ENCODE data around the genes PABPC1L, RBPJL, SYS1, SPINT4 and SNX21.

DNA sequence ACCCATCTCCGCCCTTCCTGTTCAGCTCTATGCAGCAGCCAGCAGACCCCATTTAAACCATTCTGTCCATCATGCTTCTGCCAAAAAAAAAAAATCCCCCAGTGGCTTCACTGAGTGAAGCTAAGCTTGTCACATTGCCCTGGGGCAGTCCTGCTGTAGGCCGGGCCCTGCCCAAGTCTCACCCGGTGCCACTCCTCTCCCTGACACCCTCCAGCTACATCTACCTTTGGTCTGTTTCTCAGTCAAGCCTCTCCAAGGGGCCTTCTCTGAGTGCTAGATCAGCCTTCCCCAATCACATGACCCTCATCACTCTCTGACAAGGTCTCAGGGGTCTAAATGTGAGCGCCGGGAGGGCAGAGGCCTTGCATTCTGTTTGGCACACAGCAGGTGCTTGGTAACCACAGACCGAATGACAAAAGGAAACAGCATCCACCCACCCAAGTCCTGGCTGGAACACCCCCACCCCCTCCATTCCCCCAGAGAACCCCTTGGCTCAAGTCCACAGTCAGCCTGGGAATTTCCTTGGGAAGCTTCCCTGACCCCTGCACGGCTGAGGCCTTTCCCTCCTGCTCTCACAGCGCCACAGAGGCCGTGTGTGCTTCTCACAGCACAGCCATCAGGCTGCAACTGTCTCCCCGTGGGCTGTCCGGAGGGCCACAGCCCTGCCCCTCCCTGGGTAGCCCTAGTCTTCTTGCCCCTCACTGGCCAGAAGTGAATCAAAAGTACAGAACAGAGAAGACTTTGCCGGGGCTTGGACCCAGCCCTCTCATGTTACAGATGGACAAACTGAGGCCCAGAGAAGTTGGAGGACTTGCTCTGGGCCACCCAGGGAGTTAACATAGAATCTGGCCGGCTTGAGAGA is 32.9 kb downstream of the PKIG start:
- RRBS: 99% methylated on average over 2 of the region's 13 CpGs

- RRBS: no CpG with 5 or more reads among the region's 9 CpGs
These were observed 14.0 kb downstream of the ADA start for GRCh38 chr20:44637264-44638101.

- RRBS: 44% methylated on average over 7 of the region's 21 CpGs
These were observed 433 bp downstream of the ADA start for GRCh38 chr20:44651038-44651494.

- RRBS: no CpG with 5 or more reads among the region's 8 CpGs
These were observed 22.2 kb upstream of the CCN5 start for GRCh38 chr20:44692797-44693495.

DNA sequence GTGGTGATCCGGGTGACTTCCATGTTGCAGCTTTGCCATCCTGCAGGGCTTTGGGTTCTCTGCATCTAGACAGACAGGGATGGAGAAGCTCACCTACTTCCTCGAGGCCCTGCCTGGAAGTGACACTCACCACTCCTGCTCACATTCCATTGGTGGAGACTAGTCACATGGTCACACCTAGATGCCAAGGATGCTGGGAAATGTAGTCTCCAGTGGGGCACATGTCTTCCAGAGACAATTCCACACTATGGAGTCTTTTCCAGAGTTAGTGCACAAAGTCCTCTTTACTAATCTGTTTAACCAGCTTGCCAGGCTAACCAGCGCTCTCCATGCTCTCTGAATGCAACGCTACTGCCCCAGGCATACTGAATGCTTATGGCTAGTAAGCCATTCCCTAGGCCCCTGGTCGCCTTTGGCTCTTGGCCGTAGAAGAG is 6.8 kb upstream of the KCNK15 start:
- RRBS: no CpG with 5 or more reads among the region's 6 CpGs

GRCh38 chr20:44907612-44908461 is 2.0 kb upstream of the PABPC1L start:
- RRBS: no CpG with 5 or more reads among the region's 7 CpGs

- RRBS: 5% methylated on average over 34 of the region's 63 CpGs
These were observed at the start of gene PABPC1L for GRCh38 chr20:44909662-44910536. TSS of gene PABPC1L (plus strand) at chr20:44910060.

DNA sequence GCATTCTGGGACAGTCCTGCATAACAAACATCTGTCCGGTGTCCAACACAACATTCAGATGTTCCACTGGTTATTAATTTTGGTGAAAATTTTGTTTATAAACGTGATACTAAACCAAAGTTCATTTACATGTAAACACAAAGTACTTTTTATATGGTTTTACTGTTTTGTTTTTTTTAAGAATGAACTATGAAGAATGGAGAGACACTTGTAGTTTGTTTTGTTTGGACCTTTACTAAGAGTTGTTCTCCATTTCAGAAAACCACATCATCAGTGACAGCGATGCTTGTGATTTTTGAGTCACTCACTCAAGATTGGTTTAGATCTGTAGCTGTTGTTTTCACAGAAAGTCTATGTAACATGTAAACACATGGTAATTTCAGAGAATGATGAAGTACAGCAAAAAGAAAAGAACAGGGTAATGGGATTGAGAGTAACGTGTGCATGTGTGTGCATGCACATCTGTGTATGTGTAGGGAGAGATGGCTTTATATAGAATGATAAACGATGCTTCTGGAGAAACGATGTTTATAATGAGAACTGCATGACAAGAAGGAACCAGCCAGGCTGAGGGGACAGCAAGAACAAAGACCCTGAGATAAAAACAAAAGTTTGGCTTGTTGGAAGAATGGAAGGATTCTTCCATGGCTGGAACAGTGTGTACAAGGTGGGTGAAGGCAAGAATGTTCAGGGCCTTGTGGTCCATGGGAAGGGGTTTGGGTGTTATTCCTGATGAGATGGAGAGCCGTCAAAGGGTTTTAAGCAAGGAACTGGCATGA is 19.6 kb downstream of the KCNS1 start:
- RRBS: no CpG with 5 or more reads among the region's 7 CpGs

DNA sequence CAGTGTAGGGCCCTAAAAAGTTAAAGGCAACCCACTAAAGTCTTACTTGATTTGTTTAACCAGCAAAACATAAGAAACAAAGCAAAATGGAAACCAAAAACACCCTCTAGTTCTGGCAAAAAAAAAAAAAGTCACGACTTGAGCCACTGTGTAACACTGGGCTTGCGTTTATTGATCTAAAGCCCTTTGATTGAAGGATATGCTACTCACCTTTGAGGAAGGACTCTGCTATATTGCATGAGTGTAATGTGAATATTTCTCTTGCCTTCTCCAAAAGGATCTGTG is 12.1 kb downstream of the KCNS1 start:
- RRBS: no CpG with 5 or more reads among the region's 2 CpGs

DNA sequence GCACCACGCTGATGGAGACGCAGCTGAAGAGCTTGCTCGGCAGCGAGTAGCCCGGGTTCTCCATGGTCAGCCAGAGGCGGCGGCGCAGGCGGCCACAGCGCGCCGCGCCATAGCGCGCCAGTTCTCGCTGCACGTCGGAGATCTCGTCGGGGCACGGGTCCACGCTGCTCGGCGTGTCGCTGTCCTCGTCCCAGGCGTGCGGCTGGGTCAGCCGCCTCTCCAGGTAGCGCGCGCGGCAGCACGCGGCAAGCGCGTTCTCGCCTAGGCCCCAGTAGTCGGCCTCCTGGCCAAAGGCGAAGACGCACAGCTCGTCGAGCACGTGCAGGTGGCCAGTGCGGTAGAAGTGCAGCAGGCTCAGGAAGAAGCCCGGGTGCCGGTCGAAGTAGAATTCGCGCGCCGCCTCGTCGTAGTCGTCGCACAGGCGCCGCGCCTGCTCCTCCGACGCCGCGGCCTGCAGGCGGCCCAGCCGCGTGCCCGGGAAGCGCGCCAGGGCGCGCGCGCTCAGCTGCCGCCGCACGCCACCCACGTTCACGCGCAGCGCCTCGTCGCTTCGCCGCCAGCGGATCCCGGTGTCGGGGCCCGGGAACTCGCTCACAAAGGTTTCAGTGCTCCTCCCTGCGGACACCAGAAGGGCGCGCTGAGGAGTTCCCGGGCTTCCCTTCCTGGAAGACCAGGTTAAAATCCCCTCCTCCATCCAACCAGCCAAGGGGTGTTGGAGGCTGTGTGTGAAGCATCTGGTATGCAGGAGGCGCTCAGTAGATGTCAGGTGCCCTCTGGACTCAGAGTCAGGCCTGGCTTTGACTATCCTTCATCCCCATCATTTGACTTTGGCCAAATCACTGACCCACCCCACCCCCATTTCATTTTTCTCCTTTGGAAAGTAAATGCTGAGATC is 2.6 kb downstream of the KCNS1 start:
- RRBS: 93% methylated on average over 22 of the region's 94 CpGs

- RRBS: no CpG with 5 or more reads among the region's 1 CpG
These were observed 1.1 kb upstream of the WFDC5 start for GRCh38 chr20:45116154-45116379.

DNA sequence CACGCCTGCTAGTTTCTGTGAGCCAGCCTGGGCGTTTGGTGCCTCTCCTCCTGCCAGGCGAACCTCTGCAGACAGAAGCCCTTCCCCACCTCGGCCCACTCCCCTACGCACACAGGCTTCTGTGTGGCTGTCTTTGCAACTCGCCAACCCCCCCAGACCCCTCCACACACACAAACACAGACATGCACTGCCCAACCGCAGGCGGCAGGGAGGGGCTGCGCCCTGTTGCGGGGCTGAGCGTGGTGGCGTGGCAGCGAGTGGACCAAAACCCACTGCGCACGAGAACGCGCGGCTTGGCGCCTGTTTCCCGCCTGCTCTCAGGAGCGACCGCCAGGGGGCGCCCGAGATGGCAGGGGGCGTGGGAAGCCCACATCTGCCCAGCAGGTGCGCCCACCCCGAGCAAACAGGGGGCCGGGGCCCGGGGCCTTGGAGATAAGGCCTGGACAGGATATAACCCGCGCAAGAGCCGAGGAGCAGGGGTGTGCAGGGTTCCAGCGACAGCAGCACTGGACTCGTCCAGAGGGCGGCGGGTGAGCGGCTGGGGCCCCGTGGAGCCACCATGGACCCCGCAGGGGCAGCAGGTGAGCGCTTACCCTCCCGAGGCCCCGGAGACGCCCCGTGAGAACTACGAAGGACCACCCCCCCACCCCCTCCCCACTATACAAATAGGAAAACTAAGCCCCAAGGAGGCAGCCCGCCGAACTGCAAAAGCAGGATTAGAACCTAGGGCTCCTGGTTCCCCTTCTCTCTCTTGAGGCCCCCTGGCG is at the start of gene RBPJL:
Gene RBPJL (plus strand): TSS at position 477 of the 767 bp plus-strand sequence.
- RRBS: no CpG with 5 or more reads among the region's 48 CpGs

DNA sequence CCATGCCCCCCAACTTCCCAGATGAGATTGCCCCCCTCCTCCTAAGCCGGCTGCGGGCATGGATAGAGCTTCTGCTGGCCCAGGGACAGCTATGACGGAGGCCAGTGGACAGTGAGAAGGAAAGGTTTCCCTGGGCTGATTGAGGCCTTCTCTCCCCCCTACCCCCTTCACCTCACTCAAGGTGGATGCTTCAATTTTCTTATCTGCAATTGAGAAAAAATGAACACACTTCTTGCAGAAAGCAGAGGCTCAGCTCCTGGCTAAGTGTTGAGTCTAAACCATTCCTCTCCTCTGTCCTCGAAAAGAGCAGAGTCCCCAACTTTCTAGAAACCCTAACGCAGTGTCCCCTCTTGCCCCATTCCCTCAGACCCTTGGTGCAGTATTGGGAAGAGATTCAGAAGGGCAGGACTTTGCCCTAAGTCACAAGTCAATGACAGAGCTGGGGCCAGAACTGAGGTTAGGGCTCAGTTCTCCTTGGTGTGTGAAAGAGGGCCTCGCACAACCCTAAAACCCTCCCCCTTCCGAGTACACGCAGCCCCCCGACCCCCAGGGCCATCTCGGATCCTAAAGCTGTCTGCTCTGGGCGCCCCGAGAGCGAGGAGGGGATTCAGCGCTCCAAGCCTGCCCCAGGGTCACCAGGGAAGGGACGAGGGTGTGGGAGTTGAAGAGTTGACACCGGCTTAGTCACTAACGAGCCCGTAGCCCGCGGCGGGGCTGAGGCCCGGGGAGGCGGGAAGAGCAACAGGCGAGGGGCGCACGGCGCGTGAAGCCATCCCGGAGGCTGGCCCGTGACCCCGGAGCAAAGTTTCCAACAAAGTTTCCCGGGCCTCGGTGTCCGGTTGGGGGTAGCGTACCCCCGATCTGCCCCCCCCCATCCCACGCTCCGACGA is 607 bp downstream of the SDC4 start:
- RRBS: 2% methylated on average over 20 of the region's 39 CpGs

GRCh38 chr20:45362677-45363851 is at the start of gene SYS1:
TSS of gene SYS1 (plus strand) at chr20:45363156.
- RRBS: under 1% methylated on average over 22 of the region's 72 CpGs

DNA sequence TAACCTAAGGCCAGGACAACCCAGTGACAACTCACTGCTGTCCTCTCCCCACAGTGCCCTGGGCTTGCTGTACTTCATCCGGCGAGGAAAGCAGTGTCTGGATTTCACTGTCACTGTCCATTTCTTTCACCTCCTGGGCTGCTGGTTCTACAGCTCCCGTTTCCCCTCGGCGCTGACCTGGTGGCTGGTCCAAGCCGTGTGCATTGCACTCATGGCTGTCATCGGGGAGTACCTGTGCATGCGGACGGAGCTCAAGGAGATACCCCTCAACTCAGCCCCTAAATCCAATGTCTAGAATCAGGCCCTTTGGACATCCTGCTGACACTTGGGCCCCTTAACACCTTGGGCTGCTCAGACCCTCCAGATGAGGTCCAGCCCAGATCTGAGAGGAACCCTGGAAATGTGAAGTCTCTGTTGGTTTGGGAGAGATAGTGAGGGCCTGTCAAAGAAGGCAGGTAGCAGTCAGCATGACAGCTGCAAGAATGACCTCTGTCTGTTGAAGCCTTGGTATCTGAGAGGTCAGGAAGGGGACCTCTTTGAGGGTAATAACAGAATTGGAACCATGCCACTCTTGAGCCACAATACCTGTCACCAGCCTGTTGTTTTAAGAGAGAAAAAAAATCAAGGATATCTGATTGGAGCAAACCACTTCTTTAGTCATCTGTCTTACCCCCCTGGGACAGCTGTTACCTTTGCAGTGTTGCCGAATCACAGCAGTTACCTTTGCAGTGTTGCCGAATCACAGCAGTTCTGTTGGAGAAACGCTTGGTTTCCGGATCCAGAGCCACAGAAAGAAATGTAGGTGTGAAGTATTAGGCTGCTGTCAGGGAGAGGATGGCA is 4.1 kb downstream of the SYS1 start:
- RRBS: no CpG with 5 or more reads among the region's 13 CpGs

- RRBS: no CpG with 5 or more reads among the region's 50 CpGs
These were observed 857 bp downstream of the WFDC2 start for GRCh38 chr20:45470303-45470916.

GRCh38 chr20:45722154-45722588 is at the start of gene SPINT4:
TSS of gene SPINT4 (plus strand) at chr20:45722347.
- RRBS: no CpG with 5 or more reads among the region's 2 CpGs

DNA sequence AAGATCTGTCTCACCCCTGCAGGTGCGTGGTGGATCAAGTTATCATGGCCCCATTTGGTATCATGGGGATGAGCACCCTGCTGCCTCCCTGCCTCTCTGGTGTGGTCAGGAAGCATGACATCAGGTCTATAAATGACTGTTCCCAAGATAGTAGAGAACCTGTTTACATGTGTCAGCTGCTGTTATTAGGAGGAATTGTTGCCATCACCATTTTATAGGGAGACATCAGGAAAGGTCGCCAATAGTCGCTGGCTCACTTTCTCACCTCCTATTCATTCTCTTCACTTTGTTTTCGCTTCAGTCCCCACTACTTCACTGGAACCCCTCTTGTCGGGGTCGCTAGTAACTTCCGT is 4.7 kb downstream of the DNTTIP1 start:
- RRBS: no CpG with 5 or more reads among the region's 7 CpGs

GRCh38 chr20:45833145-45833948 is at the start of gene SNX21:
TSS of gene SNX21 (plus strand) at chr20:45833799.
- RRBS: 6% methylated on average over 19 of the region's 41 CpGs

- RRBS: no CpG with 5 or more reads among the region's 22 CpGs
These were observed 2.4 kb downstream of the PLTP start for GRCh38 chr20:45909197-45910283.

All from CMK (cell line).